ENCODE measurements around a stretch of chr1.

DNA sequence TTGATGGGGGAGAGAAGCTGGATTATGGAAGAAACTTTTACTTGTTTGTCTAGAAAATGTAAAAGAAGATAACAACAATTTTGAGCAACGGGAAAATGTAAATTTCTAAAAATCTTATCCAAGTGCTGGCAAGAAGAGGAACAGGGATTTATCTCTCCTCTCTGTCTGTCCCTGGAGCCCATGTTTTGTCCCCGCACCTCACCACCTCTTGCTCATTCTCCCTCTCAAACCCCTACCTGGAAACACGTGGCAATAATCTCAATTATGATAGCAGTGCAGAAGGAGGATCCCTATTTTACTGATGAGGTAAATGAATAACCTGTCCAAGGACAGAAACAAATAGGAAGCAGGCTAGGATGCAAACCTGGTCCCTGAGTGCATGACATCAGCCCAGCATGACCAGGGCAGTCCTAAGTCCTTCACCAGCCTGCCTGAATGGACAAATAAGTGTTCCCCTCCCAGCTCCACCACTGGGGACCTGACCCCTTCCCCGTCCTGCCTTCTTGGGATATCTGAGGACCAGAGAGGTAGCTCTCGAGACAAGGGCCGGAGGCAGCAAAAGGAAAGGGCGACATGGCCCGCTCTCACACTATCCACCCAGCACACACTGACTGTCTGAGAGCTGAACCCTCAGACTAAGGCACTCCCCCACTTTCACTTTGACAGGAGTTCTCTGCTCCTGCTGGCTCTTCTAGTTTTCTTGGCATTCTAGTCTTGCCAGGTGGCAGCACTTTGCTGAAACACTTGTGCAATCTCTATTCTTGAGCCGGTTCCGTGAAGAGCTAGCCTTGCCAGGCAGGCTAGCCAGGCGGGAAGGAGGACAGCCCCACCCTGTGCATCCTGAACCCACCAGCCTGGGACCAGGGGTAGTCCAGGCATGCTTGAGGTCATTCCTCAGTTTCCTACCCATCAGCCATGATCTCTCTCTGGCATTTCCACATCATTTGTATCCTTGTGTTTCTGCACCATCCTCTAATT, 251.3 kb upstream of the RAB4A start:
- PRO-cap, 3 experiments: no peak in any of the 3 experiments
- RAMPAGE, long total RNA: no peak
- RRBS, 2 experiments: no CpG with 5 or more reads among the region's 11 CpGs

GRCh38 chr1:229092879-229093905, 177.7 kb upstream of the RAB4A start:
- PRO-cap, 3 experiments: no peak in any of the 3 experiments
- RAMPAGE, long total RNA: no peak
- RRBS, 2 experiments: no CpG with 5 or more reads among the region's 9 CpGs

GRCh38 chr1:229229421-229230241, 41.3 kb upstream of the RAB4A start:
- PRO-cap, 3 experiments: peak in 1 of 3 experiments; most common plus-strand start chr1:229230050 (in 1); most common minus-strand start chr1:229229681 (in 1)
- RAMPAGE, long total RNA: no peak
- RRBS, 2 experiments: no CpG with 5 or more reads among the region's 9 CpGs

GRCh38 chr1:229269505-229270136, 1.3 kb upstream of the RAB4A start:
- PRO-cap, 3 experiments: no peak in any of the 3 experiments
- RAMPAGE, long total RNA: no peak
- RRBS, 2 experiments: no CpG with 5 or more reads among the region's 7 CpGs

DNA sequence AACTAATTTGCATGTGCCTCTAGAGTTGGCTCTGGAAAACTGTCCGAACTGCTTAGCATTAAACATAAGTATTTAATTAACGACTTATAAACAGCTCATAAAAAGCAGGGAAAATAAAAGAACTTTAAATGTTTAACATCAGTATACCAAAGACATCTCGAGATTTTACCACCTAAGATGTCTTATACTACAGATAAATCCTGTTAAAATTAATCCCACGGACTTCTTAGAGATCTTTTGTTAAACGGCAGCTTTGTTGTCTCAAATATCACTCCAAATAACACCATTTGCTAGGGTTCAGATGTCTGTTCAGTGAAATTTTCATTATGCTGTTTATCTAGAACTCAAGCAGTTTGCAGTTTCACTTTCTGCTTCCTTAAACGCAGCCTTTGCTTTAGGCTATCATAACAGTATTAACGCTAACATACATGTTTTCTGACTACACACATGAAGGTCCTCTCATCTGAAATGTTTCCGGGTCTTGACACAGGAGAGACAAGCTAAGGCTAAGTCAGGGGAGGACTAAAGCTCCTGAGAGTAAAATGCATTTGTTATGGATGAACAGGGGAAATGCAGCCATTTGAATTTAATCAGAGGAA, 17.1 kb downstream of the CCSAP start:
- PRO-cap, 3 experiments: no peak in any of the 3 experiments
- RAMPAGE, long total RNA: no peak
- RRBS, 2 experiments: no CpG with 5 or more reads among the region's 8 CpGs

- PRO-cap, 3 experiments: peak in 1 of 3 experiments; most common plus-strand start chr1:229409867 (in 1); most common minus-strand start chr1:229409801 (in 1)
- RAMPAGE, long total RNA: no peak
- RRBS, 2 experiments: 9 to 17% methylated on average over 1 of the region's 16 CpGs
These were observed 24.1 kb downstream of the ACTA1 start for GRCh38 chr1:229409636-229410330.

- PRO-cap, 3 experiments: peak in 2 of 3 experiments; most common plus-strand start chr1:229431501 (in 1); most common minus-strand start chr1:229431309 (in 1)
- RAMPAGE, long total RNA: no peak
- RRBS, 2 experiments: 3 to 5% methylated on average over 7 of the region's 113 CpGs
These were observed 2.2 kb downstream of the ACTA1 start for GRCh38 chr1:229431217-229432512.

GRCh38 chr1:229856354-229856590, 210.8 kb upstream of the GALNT2 start:
- PRO-cap, 3 experiments: no peak in any of the 3 experiments
- RAMPAGE, long total RNA: no peak
- RRBS, 2 experiments: no CpG with 5 or more reads among the region's 4 CpGs

DNA sequence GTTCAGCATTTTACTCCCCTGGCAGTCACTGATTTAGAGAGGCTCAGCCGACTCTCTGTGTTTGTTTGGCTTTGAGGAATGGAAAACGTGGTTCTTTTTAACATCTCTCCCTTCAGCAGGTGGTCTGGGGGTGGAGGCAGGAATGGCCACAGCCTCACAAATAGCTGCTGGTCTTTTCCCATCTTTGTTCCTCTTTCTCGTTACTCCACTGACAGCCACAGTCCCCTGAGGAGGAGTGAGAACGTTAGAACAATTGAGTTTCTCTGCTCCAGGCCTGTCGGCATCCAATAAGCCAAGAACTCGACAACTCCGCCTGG, 169.6 kb upstream of the GALNT2 start:
- PRO-cap, 3 experiments: no peak in any of the 3 experiments
- RAMPAGE, long total RNA: no peak
- RRBS, 2 experiments: no CpG with 5 or more reads among the region's 7 CpGs

DNA sequence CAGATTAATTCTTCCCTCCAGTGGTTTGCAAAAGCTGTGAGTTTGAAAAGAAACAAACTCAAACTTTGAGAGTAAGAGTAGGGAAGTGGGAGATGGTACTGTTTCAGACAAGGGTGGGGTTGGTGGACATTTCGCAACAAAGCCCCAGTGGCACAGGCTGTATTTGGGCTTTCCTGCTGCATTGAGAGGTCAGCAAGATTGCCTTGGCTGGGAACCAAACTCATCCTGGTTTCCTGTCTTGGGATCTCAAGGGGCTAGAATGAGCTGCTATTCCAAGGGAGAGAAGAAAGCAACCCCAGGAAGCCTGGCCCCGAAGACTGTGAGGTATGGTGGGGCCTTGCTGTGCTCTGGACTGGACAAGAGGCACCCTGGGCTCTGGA, 64.6 kb upstream of the GALNT2 start:
- PRO-cap, 3 experiments: no peak in any of the 3 experiments
- RAMPAGE, long total RNA: no peak
- RRBS, 2 experiments: no CpG with 5 or more reads among the region's 2 CpGs

DNA sequence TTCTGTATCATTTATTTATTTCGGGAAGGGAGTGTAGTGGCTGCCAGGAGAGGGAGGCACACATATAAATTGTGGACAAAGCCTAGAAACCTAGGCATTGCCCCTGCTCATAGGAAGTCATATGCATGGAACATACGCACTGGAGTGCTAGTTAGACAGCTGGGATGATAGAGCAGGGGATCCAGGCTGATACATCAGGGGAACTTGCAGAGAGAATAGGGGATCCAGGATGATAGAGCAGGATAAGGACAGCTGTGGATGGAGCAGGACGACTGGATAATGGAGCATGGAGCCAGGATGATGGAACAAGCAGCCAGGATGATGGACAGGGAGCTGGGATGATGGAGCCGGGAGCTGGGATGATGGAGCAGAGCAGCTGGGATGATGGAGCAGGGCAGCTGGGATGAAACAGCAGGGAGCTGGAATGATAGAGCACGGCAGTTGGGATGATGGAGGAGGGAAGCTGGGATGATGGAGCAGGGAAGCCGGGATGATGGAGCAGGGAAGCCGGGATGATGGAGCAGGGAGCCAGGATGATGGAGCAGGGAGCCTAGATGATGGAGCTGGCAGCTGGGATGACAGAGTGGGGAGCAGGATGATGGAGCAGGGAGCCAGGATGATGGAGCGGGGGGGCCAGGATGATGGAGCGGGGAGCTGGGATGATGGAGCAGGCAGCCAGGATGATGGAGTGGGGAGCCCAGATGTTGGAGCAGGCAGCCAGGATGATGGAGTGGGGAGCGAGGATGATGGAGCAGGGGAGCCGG, 15.7 kb downstream of the GALNT2 start:
- PRO-cap, 3 experiments: no peak in any of the 3 experiments
- RAMPAGE, long total RNA: no peak
- RRBS, 2 experiments: 92% methylated on average over 1 of the region's 11 CpGs; no CpG with 5 or more reads in 1 of the 2 experiments

- PRO-cap, 3 experiments: no peak in any of the 3 experiments
- RAMPAGE, long total RNA: no peak
- RRBS, 2 experiments: no CpG with 5 or more reads among the region's 9 CpGs
These were observed 45.2 kb downstream of the GALNT2 start for GRCh38 chr1:230112066-230112768.

DNA sequence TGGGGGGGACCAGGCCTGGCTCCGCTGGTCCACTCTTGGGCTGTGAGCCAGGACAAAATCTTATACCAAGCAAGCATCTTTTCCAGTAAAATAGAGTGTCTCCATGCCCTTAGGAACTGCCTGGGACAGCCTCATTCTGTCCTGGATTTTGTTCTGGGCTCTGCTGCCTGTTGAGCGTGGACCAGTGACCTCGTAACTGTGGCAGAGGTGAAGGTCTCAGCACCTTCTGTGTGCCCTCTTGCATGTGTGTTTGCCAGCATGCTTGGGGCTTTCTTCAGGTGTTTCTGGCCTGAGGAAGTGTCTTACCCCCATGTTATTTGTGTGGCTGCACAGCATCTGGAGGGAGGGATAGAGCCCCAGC, 45.7 kb downstream of the GALNT2 start:
- PRO-cap, 3 experiments: no peak in any of the 3 experiments
- RAMPAGE, long total RNA: no peak
- RRBS, 2 experiments: no CpG with 5 or more reads among the region's 3 CpGs

- PRO-cap, 3 experiments: no peak in any of the 3 experiments
- RAMPAGE, long total RNA: no peak
- RRBS, 2 experiments: no CpG with 5 or more reads among the region's 5 CpGs
These were observed 101.7 kb downstream of the GALNT2 start for GRCh38 chr1:230168515-230169303.

DNA sequence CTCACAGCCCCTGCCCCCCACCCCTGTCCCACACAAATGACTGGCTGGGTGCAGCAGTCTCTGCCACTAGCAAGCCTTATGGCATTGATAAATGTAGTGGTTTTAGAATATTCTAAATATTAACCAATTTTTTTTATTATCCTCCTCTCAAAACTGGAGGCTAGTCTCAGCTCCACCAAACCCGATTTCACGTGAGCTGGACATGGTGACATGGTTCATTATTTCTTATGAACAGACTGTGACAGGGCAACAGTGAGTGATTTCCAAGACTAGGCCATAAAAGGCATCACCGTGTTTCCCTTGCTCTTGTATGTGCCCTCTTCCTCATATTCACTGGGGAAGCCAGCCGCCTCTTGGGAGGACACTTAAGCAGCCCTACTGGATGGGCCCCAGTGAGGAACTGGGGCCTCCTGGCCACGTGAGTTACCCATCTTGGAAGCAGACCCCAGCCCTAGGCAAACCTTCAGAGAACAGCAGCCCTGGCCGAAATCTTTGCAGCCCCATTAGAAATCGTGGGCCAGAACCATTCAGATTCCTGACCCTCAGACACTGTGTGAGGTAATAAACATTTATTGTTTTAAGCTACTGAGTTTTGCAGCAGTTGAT, 105.0 kb downstream of the GALNT2 start:
- PRO-cap, 3 experiments: no peak in any of the 3 experiments
- RAMPAGE, long total RNA: no peak
- RRBS, 2 experiments: no CpG with 5 or more reads among the region's 7 CpGs

DNA sequence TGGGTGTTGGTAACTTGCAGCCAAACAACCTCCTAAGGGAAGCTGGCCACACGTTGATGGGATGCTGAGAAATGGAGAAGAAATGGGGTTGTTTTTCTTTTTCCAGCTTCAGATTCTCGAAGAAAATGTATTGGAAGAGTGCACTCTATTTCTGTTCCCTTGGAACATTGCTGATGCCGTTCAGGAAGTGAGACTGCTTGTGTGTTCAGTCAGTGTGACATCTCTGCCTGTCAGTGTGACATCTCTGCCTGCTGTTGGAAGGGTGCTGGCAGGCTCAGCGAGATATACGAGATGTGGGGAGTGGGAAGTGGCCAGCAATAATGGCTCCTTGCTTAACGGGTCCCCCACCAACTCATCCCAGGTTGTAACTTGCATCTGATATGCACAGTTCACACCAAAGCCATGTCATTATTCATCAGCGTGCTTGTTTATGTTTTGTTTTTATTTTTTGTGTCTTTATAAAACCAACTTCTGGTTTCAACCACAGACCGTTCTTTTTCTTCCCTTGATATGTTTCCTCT, 145.3 kb downstream of the GALNT2 start:
- PRO-cap, 3 experiments: no peak in any of the 3 experiments
- RAMPAGE, long total RNA: no peak
- RRBS, 2 experiments: no CpG with 5 or more reads among the region's 8 CpGs

- PRO-cap, 3 experiments: no peak in any of the 3 experiments
- RAMPAGE, long total RNA: no peak
- RRBS, 2 experiments: 7 to 32% methylated on average over 3 of the region's 13 CpGs
These were observed 152.0 kb downstream of the PGBD5 start for GRCh38 chr1:230274020-230274600.

DNA sequence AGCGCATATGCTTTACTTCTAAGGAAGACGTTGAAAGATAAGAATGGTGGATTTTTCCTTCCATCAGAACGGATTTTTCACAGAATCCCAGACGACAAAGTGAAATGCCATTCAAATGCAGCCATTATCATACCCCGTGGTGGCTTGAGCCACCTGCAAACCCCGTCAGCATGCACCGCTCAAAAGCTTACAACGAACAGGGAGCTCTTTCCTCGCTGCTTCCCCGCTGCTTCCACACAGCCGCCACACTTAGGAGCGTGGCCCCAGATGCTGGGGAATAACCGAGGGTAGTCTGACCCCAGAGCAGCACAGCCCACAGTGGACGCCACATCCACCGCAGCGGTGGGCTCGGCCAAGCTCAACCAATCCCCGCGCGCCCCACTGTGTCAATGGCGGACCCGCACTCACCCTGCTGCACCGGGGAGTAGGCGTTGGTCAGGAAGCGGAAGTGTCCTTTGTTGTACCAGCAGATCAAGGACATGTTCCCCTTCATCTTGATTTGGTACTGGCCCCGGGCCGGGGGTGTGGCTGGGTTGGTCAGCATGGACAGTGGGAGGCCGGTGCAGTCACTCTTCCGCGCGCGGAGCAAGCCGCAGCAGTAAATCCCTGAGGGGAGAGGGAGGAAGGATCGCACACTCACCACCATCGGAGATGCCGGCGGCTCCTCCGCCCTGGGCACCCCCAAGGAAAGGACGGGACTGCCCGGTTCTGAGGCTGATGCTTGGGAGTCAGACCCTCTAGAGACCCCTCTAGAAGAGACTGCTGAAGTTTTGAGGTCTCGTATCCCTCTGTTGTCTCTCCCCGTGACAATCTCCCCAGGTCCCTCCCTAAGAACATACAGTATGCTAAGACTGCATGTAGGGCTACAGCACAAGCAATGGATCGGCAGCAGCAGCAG, 93.4 kb downstream of the PGBD5 start:
- PRO-cap, 3 experiments: no peak in any of the 3 experiments
- RAMPAGE, long total RNA: no peak
- RRBS, 2 experiments: 74 to 76% methylated on average over 17 of the region's 43 CpGs

GRCh38 chr1:230421346-230421802, 4.8 kb downstream of the PGBD5 start:
- PRO-cap, 3 experiments: no peak in any of the 3 experiments
- RAMPAGE, long total RNA: no peak
- RRBS, 2 experiments: no CpG with 5 or more reads among the region's 2 CpGs

DNA sequence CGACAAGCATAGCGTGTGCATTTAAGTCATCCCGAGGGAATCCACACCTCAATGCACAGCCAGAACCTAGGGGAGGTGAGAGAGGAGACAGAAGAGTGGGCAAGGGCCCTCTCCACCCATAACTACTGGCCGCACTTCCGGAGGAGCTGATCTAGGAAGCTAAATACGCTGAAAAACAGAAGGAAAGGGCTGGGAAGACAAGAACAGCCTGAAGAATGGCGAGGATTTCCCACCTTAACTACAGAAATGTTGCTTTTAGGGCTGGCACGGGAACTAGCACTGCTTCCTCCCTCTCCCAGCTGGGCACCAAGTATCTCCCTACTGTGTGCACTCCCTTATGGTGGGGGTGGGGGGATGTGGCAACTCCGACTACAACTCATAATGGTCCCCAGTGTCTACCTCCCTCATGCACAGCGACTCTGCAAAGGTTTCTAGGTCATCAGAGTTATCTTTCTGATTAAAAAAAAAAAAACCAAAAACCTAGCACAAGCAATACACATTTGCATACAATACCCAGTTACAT, 3.5 kb downstream of the PGBD5 start:
- PRO-cap, 3 experiments: no peak in any of the 3 experiments
- RAMPAGE, long total RNA: no peak
- RRBS, 2 experiments: no CpG with 5 or more reads among the region's 10 CpGs